ENCODE results near the gene PHETA2.

DNA sequence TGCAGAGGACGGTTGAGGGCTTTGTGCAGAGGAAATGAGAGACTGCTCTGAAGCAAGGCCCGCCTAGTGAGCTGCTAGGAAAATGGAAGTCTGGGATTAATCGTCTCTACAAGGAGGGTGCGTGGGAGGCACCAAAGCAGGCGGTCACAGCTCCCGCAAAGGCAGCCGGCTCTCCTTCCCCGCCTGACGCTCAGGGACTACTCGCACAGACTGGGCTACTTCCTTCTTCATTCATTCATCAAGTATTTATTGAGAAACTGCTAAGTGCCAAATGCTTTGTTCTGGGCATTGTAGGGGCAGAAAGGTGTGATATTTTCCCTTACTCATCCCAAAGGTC lies 463 bp upstream of the NAGA start:
- PRO-cap, 2 experiments = peak in 1 of 2 experiments; most common plus-strand start position 115 of the sequence (in 1)

GRCh38 chr22:42073903-42075298 lies at the start of gene PHETA2:
TSS of gene PHETA2 (plus strand) at chr22:42074248.
- PRO-cap, 2 experiments = peak in 2 of 2 experiments; most common plus-strand start chr22:42074276 (in 2); most common minus-strand start chr22:42074205 (in 2)

- PRO-cap, 2 experiments = peak in 2 of 2 experiments; most common plus-strand start chr22:42090947 (in 2)
Measured at GRCh38 chr22:42090858-42091329, 322 bp upstream of the NDUFA6 start.

GRCh38 chr22:42118609-42119363 lies 11.8 kb downstream of the CYP2D6 start:
- PRO-cap, 2 experiments = no peak in any of the 2 experiments

- PRO-cap, 2 experiments = no peak in any of the 2 experiments
Measured at GRCh38 chr22:42127726-42128597, 2.6 kb downstream of the CYP2D6 start.

DNA sequence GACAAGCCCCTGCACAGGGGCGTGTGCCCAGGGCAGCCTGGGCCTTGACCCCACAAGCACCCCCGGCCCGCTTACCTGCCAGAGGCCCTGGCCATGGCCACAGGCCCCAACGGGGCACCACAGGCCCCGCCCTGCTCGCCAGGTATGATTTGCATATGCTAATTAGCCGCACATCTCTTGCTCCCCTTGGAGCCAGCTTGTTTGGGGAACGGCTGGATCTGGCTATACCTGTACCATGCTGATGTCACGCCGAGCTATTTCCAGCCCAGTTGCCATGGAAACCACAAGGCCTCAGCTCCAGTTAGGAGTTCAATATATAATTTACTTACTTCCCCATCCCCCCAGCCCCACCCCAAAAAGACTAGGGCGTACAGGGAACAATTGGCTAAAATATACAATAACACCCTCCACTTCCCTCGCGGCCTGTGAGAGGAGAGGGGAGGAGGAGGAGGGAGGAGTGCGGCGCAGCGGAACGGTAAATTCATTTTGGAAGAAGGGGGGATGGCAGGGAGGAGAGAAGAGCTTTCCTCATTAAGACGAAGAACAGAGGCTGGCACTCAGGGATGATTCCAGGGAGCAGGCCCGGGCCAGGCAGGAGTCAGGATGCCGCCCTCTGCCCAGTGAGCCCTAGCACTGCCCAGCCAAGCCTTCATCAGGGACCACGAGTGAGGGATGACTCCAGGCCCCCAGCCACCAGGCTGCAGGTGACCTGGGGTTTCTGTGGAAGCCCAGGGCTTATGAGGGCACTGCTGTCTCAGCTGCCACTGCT lies 47.7 kb upstream of the TCF20 start:
- PRO-cap, 2 experiments = no peak in any of the 2 experiments

- PRO-cap, 2 experiments = no peak in any of the 2 experiments
Measured at GRCh38 chr22:42375866-42376518, 56.2 kb downstream of the NFAM1 start.

- PRO-cap, 2 experiments = no peak in any of the 2 experiments
Measured at GRCh38 chr22:42418675-42419123, 13.5 kb downstream of the NFAM1 start.

DNA sequence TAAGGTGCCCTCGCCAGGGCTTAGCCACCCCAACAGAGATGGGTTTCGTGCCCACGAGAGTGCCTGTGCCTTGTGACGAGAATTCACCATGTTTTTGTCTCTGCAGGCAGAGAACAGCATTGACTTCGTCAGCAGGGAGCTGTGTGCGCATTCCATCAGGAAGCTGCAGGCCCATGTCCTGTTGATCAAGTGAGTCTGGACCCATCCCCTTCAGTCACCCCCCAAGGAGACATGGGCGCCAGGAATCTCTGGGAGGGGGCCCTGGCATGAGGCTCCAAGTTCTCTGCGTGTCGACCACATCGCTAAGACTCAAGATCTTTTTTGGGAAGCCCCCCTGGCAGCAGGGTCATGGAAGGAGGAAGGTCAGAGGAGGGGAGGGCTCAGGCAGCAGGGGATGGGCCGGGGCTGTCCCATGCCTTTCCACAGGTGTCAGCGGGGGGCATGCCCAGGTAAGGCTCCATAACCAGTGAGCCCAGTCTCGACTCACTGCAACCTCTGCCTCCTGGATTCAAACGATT lies 10.6 kb downstream of the RRP7A start:
- PRO-cap, 2 experiments = no peak in any of the 2 experiments

DNA sequence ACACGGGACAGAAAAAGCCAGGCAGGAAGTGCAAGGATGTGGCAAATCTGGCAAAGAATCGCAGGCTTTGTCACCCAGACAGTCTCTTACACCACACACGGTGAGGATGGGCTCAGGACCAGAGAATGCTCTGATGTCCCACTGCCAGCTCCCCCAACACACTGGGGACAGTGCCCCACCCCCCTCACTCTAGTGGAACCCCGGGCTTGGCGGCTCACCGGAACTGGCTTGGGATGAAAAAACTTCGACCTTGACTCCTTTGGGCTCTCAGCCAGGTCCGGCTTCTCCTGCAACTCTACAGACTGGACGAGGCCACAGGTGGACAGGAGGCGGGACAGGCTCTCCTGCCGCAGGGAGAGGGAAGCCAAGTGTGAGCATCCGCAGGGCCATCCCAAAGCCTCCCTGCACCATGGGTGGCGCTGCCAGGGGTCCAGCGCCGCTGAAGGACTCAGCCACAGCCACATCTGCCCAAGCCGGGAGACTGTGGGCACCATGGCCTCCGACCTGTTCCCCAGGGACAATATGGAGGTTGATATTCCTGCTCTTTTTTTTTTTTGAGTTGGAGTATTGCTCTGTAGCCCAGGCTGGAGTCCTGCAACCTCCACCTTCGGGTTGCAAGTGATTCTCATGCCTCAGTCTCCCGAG lies 3.7 kb downstream of the RRP7A start:
- PRO-cap, 2 experiments = no peak in any of the 2 experiments

GRCh38 chr22:42518382-42518670 lies 1.3 kb downstream of the RRP7A start:
- PRO-cap, 2 experiments = no peak in any of the 2 experiments

DNA sequence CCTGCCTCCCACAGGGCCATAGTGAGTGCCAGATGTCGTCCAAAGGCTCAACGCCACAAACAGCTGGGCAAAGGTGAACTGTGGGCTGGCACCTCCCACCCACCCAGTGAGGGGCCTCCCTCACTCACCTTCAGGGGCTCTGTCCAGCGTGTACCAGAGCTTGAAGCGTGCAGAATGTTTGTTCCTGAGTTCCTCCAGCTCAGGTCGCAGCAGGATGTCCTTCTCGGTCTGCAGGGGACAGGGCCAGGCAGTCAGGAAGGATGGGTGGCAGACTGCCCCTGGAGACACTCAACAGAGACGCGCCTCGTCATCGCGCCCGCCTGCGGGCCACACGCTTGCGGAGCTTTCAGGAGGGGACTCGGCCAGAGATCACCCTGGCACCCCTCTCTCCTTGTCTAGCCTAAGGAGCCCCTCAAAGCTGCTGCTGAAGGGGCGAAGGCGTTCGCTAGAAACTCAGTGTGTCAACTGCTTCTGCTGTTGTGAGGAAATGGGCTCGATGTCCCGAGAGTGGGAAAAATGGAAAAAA lies 9.0 kb upstream of the POLDIP3 start:
- PRO-cap, 2 experiments = no peak in any of the 2 experiments

DNA sequence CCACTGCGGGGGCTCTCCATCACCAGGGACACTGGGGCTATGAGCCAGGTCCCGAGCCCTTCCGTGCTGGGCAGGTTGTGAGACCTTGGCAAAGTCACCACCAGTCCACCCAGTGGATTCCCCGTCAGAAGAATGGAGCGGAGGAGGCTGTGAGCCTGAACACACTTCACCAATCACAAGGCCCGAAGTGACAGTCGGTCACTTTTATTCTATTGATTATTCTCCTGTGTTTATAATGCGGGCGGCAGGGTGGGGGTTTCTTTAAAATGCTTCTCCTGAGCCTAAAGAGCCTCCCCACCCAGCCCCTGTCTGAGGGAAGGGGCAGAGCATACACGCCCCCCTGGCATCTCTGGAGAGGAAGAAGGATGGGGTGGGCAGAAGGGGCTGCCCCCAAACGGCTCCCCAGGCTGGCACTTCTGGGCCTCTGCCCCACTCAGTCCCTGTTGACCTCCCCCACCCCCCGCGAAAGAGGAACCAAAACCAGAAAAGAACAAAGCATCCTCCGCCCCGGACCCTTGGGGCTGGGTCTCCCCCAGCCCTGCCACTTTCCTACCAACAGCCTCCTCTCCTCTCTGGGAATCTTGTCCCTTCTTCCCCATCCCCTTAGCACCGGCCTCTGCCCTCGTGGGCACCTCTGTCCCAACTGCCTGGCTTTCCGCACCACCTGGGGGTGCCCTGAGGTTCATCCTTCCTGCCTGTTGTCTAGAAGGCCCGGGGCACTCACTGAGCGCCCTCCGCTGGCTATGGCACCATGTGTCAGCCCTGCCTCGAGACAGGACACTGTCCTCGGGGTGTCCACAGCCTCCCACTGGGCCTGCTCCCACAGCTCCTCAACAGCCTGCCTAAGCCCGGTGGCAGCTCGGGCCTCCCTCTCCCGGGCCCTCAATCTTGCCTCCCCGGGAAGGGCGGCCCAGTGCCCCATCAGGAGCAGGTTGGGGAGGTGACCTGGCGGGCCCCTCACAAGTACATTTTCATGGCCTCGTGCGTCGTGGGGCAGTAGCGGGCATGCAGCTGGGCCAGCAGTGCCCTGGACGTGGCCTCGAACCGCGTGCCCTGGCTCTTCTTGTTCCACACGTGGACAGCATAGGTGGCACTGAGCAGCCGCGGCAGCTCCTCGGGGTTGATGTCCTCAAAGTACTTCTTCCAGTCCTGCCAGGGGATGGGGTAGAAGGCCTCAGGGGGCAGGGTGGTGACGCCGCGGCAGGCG lies 28.3 kb downstream of the A4GALT start:
- PRO-cap, 2 experiments = no peak in any of the 2 experiments

DNA sequence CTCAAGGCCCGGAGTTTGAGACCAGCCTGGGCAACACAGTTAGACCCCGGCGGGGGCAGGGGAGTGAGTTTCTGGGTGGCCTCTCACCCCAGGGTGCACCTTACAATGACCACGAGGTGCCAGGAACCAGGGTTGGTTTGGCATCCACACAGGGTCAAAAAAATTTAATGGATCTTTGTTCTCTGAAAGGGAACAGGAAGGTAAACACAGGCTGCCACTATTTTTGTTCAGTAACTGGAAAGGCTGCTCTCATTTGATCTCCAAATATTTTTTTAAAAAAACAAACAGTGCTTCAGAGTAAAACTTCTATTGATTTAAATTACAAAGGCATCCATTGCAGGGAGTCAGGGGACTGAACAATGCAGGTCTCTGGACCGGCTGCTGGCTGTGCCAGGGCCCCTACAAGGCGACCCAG lies 52.0 kb downstream of the ARFGAP3 start:
- PRO-cap, 2 experiments = no peak in any of the 2 experiments

DNA sequence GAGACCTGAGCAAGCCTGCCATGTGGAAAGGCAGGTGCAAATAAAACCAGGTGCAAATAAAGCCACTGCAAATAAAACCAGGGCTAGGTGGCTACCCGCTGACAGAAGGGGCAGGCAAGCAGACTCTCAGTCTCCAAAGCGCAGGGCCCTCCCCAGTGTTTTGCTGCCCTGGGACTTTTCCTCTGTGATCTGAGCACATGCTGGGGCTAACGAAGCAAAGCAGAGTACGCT lies 22.5 kb upstream of the ARFGAP3 start:
- PRO-cap, 2 experiments = no peak in any of the 2 experiments

DNA sequence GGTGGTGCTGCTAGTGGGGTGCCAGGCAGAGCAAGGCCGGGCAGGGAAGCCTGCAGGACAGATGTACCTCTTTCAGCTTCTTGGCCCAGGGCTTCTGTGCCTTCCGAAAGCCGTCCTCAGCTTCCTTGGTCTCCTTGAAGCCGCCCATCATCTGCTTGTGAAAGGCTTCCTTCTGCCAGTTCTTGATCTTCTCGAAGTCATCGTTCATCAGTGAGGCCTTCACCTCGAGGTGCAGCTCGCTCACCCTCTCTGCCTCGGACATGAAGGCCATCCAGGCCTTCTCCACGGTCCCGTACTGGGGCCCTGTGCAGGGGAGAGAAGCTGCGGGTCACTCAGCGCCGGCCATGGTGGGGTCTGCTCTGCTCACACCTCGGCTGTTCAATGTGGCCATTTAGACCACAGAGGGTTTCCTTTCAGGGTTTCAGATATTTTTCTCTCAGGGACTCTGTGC lies 33.8 kb upstream of the ARFGAP3 start:
- PRO-cap, 2 experiments = no peak in any of the 2 experiments

- PRO-cap, 2 experiments = no peak in any of the 2 experiments
Measured at GRCh38 chr22:42911748-42912177, 54.7 kb upstream of the ARFGAP3 start.

DNA sequence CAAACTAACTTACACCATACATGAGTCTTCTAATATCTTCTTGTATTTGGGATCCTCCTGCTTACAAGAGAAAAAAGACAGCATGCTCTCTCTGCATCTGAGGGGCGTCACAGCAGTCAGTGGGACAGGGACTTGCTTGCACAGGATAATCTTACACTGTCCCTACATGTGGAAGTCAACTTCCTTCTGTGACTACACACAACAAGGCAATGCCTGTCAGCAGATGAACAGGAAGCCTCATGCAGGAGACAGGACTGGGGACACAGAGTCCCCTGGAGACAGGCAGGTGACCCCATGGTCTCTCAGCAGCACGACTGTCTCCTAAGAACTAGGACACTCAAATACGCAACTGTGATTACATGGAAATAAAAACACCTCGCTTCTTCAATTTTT lies 54.8 kb downstream of the PACSIN2 start:
- PRO-cap, 2 experiments = no peak in any of the 2 experiments

DNA sequence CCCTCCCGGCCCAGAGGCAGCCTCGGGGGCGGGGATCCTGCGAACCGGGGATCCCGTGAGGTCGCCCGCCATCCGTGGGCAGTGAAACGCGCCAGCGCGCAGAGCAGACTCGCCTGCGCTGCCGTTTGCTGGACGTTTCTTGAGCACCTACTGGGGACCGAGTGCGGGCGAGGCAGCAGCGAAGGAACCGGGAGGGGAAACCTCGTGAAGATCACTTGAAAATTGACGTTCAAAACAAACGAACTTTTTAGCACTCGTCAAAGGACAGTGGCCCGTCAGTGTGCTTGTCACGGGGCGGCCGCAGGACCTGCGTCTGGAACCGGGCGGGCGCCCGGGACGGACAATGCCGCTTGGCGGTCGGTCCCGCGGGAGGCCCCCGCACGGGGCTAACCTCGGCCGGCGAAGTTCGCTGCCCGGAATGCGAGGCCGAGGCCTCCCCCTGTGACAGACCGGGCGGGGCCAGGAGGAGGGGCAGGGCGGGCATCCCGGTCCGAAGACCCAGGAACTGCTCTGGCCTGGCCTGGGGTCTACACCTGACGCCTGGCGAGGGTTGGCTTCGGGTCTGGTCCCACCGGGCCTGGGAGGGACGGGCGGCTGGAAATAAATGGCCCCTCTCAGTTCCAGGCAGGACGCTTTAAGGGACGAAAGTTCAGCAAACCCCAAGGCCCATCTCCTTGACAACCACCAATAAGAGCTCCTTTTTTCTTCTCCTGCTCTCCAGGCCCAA lies 678 bp upstream of the SCUBE1 start:
- PRO-cap, 2 experiments = no peak in any of the 2 experiments

- PRO-cap, 2 experiments = no peak in any of the 2 experiments
Measured at GRCh38 chr22:43388188-43388746, 23.5 kb upstream of the MPPED1 start.